ENCODE data around the genes FGFR3, NELFA and HAUS3.

GRCh38 chr4:1548163-1548921, 135.8 kb downstream of the FAM53A start:
- PRO-cap, 2 experiments: peak in 2 of 2 experiments; most common plus-strand start chr4:1548692 (in 2); most common minus-strand start chr4:1548243 (in 2)

DNA sequence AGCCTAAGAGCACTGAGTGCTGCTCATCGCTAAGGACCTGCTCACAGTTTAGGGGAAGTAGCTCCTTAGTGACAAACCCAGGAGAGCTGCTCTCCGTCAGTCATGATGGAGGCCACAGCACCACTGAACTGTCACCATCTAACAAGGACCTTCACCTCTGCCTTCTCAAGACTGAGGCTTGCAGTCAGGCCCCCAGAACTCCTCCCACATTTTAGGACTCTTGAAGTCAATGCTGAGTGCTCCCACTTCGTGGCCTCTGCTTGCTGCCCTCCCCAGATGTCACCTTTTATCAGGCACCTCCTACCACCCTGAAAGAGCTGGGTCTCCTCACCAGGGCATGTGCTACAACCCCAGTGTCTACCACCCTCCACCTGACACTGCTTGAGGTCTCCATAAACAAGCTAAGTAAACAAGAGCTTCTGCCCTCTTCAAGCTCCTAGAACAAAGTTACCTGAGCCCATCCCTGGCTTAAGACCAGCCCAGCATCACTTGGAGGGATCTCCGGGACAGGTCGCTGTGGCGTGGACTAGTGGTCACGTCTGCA, 7.6 kb upstream of the FAM53A start:
- PRO-cap, 2 experiments: no peak in any of the 2 experiments

- PRO-cap, 2 experiments: no peak in any of the 2 experiments
Observed at GRCh38 chr4:1759329-1759857, 33.7 kb upstream of the FGFR3 start.

- PRO-cap, 2 experiments: peak in 2 of 2 experiments; most common plus-strand start chr4:1793293 (in 2); most common minus-strand start chr4:1793098 (in 1)
Observed at GRCh38 chr4:1792470-1793402, at the start of gene FGFR3. Gene FGFR3, plus strand, starts transcription at chr4:1793293.

DNA sequence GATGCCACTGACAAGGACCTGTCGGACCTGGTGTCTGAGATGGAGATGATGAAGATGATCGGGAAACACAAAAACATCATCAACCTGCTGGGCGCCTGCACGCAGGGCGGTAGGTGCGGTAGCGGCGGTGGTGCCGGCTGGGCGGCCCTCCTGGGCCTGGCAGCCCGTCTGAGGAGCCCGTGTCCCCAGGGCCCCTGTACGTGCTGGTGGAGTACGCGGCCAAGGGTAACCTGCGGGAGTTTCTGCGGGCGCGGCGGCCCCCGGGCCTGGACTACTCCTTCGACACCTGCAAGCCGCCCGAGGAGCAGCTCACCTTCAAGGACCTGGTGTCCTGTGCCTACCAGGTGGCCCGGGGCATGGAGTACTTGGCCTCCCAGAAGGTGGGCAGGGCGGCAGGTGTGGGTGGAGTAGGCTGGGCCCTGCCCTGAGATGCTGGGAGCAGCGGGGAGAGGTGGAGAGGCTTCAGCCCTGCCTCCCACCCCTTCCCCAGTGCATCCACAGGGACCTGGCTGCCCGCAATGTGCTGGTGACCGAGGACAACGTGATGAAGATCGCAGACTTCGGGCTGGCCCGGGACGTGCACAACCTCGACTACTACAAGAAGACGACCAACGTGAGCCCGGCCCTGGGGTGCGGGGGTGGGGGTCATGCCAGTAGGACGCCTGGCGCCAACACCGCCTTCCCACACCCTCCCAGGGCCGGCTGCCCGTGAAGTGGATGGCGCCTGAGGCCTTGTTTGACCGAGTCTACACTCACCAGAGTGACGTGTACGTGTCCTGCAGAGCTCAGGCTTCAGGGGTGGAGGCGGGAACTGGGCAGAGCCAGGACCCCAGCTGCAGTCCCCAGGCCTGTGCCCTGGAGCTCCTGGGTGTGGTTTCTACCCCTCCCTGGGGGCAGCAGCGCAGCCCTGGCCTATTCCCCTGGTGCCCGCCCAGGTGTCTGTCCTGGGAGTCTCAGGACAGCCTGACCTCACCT, 12.8 kb downstream of the FGFR3 start:
- PRO-cap, 2 experiments: no peak in any of the 2 experiments

DNA sequence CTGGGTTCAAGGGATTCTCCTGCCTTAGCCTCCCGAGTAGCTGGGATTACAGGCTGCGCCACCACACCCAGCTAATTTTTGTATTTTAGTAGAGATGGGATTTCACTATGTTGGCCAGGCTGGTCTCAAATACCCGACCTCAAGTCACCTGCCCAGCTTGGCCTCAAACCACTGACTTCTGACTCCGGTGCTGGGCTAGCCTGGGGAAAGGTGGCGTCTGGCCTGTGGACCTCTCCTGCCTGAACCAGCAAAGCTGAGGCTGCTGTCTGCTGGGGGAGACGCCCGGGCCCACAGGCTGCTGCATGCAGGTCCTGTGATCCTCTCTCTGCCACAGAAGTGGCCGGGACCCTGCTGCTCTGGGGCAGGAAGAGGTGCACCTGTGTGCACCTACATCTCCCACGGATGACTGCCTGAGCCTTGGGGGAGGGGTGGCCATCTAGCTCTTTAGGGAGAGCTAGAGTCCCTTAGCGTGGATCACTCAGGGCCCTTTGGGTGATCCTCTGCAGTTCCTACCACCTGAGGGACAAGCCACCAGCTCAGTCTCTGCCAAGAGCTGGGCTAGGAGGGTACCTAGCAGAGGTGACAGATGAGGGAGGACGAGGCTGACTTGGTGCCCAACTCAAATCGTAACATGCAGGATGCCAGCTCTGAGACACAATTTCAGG, 22.7 kb downstream of the LETM1 start:
- PRO-cap, 2 experiments: no peak in any of the 2 experiments

- PRO-cap, 2 experiments: no peak in any of the 2 experiments
Observed at GRCh38 chr4:1916693-1917254, 45.6 kb downstream of the NSD2 start.

GRCh38 chr4:1917894-1918695, 46.9 kb downstream of the NSD2 start:
- PRO-cap, 2 experiments: no peak in any of the 2 experiments

GRCh38 chr4:2008639-2009812, at the start of gene NELFA:
Gene NELFA, minus strand, starts transcription at chr4:2008974.
- PRO-cap, 2 experiments: peak in 2 of 2 experiments; most common plus-strand start chr4:2009333 (in 2); most common minus-strand start chr4:2008943 (in 1)

DNA sequence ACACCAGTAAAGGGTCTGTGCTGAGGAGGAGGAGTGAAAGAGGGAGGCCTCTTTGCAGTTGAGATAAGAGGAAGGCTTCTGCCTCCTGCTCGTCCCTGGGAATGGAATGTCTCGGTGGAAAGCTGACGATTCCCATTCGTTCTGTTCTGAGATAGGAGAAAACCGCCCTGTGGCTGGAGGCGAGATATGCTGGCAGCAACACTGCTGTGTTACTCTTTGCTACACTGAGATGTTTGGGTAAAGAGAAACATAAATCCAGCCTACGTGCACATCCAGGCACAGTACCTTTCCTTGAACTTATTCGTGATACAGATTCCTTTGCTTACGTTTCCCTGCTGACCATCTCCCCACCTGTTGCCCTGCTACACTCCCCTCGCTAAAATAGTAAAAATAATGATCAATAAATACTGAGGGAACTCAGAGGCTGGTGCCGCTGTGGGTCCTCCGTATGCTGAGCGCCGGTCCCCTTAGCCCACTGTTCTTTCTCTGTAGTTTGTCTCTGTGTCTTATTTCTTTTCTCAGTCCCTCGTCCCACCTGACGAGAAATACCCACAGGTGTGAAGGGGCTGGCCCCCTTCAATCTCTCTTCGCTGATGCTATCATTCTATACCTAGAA, 13.1 kb upstream of the NELFA start:
- PRO-cap, 2 experiments: no peak in any of the 2 experiments

GRCh38 chr4:2036741-2037441, 4.9 kb upstream of the C4orf48 start:
- PRO-cap, 2 experiments: no peak in any of the 2 experiments

DNA sequence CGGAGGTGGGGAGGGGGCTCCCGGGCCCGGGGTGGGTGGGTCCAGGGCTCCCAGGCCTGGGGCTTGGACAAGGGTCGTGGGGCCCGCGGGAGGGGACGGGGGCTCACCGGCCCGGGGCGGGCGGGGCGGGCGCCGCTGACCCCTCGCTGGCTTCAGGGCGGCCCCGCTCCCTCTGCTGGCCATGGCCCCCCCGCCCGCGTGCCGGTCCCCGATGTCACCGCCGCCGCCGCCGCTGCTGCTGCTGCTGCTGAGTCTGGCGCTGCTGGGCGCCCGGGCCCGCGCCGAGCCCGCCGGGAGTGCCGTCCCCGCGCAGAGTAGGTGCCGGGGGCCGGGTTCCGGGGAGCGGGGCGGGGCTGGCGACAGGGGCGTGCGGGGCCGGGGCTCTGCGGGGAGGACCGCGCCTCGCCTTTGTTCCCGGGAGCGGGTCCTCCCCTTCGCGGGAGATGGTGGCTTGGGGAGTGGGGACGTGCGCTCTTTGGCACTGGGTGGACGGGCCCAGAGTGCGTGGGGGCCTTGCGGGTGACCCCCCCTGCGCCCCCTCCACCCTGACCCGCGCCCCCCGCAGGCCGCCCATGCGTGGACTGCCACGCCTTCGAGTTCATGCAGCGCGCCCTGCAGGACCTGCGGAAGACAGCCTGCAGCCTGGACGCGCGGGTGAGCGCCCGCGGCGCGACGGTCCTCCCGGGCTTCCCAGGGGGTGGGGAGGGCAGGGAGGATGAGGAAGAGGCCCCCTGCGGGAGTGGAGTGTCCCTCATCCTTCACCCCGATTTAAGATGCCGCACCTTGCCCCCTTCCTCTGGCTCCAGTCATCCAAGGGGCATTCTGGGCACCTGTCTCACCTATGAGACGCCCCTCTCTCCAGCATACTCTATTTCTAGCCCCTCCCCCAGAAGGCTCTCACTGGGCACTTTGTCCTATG, 635 bp downstream of the C4orf48 start:
- PRO-cap, 2 experiments: no peak in any of the 2 experiments

GRCh38 chr4:2241676-2242775, at the start of gene HAUS3:
Gene HAUS3, minus strand, starts transcription at chr4:2242121.
- PRO-cap, 2 experiments: peak in 2 of 2 experiments; most common plus-strand start chr4:2242216 (in 1); most common minus-strand start chr4:2242121 (in 2)

DNA sequence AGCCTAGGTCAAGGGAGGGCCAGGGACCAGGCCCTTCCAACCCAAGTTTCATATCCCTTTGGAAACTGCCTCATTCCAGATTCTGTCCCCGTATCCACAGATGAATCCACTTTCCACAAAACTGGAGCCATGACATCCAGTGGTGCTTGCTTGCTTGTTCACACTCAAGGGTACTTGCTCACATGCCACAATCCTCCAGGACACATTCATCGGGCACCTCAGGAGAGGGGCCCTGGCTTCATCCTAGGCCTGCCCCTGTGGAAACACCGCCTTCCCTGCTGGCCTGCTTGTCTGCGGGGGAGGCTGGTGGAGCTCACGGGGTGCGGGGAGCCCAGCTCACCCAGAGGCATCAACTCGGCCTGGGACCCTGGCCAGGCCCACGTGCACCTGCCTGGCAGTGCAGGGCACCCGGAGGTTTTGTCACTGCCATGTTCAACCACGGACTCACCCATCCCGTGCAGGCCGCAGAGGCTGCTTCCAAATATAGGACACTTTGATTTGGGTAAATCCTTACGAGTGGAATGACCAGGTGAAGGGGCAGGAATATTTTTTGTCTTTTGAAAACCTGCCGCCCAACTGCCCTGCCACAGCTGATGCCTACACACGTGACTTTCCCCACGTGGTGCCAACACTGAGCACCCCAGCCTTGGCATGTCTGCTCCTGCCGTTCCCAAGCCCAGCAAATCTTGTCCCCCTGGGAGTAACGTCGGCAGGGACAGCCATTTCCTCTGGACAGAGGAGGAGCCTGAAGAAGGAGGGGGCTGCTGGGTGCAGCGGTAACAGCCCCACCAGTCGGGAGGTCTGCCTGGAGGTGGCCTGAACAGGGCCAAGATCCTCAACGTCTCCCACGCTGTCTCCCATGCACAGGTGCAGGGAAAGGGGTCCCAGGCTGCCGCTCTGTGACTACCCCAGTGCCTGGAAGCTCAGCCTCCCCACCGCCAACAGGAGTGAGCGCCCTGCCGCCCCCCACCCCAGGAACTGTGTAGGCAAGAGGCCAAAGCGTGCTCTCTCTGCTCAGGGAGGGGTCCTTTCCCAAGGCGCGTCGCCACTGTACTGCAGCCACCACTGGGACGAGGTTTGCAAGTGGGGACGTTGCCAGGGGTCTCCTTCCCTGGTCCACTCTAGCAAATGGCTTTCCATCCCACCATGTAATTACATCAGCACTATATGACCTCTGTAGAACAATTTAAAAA, 8.5 kb downstream of the MXD4 start:
- PRO-cap, 2 experiments: no peak in any of the 2 experiments

GRCh38 chr4:2261655-2261898, 332 bp downstream of the MXD4 start:
- PRO-cap, 2 experiments: no peak in any of the 2 experiments

DNA sequence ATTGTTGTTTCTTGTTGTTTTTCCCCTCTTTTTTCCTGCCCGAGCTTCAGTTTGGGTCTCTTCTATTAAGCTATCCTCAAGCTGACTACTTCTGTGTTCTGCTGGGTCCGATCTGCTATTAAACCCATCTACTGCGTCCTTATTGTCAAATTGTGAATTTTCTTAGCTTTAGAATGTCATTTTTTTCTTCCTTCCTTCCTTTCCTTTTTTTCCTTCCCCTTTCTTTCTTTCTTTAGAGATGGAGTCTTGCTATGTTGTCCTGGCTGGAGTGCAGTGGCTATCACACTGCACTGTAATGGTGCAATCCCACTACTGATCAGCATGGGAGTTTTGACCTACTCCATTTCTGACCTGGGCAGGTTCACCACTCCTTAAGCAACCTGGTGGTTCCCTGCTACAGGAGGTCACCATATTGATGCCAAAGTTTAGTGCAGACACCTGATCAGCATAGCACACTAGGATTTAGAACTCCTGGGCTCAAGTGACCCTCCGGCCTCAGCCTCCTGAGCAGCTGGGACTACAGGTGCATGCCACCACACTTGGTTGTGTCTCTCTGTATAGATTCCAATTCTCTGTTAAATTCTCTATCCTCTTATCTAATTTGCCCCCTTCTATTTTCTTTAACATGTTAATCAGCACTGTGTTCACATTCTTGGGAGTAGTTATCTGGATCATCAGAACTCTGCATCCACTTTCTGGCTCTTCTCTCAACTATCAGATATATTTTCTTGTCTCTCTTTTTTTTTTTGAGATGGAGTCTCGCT, 54.2 kb upstream of the MXD4 start:
- PRO-cap, 2 experiments: no peak in any of the 2 experiments

GRCh38 chr4:2393432-2394051, 24.9 kb downstream of the ZFYVE28 start:
- PRO-cap, 2 experiments: no peak in any of the 2 experiments

- PRO-cap, 2 experiments: no peak in any of the 2 experiments
Observed at GRCh38 chr4:2406816-2407404, 11.5 kb downstream of the ZFYVE28 start.

GRCh38 chr4:2457330-2458231, 11.3 kb upstream of the RNF4 start:
- PRO-cap, 2 experiments: no peak in any of the 2 experiments

DNA sequence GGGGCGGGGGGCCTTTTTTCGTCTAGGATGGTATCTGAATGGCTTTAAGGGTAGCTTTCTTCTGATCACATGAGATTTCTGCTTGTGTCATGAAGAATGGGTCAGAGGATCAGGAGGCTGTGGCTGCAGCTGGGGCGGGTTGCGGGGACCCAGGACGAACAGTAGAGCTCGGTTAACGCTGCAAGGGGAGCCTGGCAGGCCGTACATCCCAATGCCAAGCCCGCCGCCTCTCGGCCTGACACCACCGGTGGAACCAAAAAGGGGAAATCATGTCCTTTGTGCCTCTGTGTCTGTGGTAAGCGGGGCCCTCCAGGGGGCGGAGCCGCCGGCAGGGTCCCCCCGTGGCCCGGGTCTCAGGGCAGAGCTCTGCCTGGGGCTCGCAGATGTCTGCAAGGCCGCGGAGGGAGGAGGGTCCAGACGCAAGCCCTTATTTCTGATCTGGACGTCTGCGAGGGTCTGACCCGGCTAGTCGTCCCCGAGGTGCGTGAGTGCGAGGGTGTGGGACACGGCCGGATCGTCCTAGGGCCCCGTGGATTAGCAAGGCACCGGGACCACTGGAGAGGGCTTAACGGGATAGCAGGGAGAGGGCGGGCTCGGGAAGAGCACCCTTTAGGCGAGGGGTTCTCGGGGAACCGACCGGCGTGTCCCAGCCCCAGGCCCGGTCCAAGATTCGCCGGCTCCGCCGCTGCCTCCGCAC, 1.1 kb upstream of the FAM193A start:
- PRO-cap, 2 experiments: peak in 2 of 2 experiments; most common plus-strand start position 361 of the sequence (in 1); most common minus-strand start position 232 of the sequence (in 1)